Esophagus squamous epithelium (tissue), 4 donors: ENCODE data around the gene PKN3.

DNA sequence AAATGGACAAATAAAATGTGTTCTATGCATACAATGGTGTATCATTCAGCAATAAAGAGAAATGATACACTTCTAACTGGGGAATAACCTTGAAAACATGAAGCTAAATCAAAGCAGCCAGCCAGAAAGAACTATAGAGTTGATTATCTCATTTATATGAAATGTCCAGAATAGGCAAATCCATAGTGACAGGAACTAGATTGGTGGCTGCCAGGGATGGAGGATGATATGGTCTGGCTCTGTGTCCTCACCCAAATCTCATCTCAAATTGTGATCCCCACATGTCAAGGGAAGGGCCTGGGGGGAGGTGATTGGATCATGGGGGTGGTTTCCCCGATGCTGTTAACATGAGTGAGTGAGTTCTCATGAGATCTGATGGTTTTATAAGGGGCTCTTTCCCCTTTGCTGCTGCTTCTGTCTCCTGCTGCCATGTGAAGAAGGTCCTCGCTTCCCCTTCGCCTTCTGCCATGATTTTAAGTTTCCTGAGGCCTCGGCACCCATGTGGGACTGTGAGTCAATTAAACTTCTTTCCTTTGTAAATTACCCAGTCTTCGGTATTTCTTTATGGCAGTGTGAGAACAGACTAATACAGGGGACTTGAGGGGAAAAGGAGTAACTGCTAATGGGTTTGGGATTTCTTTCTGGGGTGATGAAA is 21.4 kb downstream of the EEIG1 start:
- PRO-cap = no peak
- RAMPAGE, long total RNA, 4 experiments = no peak in any of the 4 experiments

- PRO-cap = no peak
- RAMPAGE, long total RNA, 4 experiments = no peak in any of the 4 experiments
Observed at GRCh38 chr9:127975441-127976293, 5.1 kb downstream of the EEIG1 start.

DNA sequence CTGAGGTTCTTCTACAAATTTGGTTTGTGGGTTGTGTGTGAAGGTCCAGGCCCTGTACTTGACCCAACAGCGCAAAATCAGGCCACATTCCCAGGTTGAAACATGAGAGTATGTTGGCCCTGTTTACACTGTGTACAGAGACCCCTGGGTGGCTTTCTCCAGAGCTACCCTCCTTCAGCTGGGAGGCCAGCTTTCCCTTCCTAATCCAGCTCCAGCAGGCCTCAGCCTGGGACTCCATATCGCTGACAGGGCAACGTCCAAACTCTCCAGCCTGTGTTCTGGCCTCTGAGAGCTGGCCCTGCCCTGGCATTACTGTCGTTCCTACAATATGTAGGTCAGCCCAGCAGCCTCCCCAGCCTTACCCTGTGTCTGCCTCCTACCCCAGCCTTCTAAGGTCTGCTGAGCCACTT is 8.2 kb upstream of the EEIG1 start:
- PRO-cap = no peak
- RAMPAGE, long total RNA, 4 experiments = no peak in any of the 4 experiments

- PRO-cap = no peak
- RAMPAGE, long total RNA, 4 experiments = no peak in any of the 4 experiments
Observed at GRCh38 chr9:128001633-128002199, 20.9 kb upstream of the EEIG1 start.

DNA sequence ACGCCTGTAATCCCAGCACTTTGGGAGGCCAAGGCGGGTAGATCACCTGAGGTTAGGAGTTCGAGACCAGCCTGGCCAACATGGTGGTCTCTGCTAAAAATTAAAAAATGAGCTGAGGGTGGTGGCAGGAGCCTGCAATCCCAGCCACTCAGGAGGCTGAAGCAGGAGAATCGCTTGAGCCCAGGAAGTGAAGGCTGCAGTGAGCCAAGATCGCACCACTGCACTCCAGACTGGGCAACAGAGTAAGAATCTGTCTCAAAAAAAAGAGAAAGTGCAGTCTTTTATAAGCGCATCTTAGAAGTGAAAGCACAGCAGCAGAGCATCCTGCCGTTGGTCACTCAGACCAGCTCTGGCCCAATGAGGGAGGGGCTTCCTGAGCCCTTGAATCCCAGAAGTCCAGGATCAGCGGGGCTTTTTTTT is 42.5 kb downstream of the NAIF1 start:
- PRO-cap = no peak
- RAMPAGE, long total RNA, 4 experiments = no peak in any of the 4 experiments

DNA sequence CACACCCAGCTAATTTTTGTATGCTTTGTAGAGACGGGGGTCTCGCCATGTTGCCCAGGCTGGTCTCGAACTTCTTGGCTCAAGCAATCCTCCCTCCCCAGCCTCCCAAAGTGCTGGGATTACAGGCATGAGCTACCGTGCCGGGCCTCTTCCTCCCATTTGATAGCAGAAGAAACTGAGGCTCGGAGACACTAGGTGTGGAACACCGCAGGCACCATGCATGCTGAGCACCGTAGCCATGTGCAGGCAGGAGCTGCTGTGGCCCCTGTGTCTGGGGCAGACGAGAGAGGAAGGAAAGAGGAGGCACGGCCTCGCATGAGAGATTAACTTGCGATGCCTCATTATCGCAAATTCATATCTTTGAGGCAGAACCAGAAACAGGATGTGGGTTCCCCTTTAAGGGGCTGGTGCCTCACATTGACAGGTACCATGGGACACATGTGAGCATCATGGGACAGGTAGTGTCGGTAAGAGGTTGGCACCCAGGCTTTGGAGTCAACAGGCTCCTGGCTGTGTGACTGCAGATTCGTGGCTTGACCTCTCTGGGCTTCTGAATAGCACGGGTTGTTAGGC is 40.9 kb downstream of the NAIF1 start:
- PRO-cap = bidirectional peak, plus-strand start at position 457 of the sequence, minus-strand start at position 325 of the sequence
- RAMPAGE, long total RNA, 4 experiments = no peak in any of the 4 experiments

GRCh38 chr9:128069161-128069796 is 1.2 kb downstream of the SLC25A25 start:
- PRO-cap = unidirectional peak, minus-strand start at chr9:128069313; unidirectional peak, minus-strand start at chr9:128069387; unidirectional peak, minus-strand start at chr9:128069417; unidirectional peak, minus-strand start at chr9:128069446; unidirectional peak, minus-strand start at chr9:128069456
- RAMPAGE, long total RNA, 4 experiments = no peak in any of the 4 experiments

DNA sequence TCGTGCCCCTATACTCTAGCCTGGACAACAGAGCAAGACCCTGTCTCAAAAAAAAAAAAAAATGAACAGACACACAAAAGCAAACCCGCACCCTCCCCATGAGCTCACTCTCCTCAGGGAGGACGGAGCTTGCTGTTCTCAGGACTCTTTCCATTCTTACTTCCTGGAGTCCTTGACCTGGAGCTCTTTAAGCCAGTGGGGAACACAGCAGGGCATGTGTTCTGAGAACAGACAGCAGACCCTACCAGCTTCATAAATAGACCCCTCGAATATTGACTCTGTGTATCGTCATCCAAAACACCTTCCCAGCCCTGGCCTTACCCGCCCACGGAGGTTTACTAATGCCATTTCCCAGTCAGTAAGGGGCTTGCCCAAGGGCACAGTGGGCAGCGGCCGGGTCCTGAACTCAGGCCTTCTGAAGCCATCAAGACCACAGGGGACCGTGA is 11.1 kb downstream of the PTGES2 start:
- PRO-cap = no peak
- RAMPAGE, long total RNA, 4 experiments = no peak in any of the 4 experiments

GRCh38 chr9:128125042-128126403 is 2.0 kb downstream of the PTGES2 start:
- PRO-cap = no peak
- RAMPAGE, long total RNA, 4 experiments = no peak in any of the 4 experiments

GRCh38 chr9:128160492-128160753 is 358 bp downstream of the BBLN start:
- PRO-cap = no peak
- RAMPAGE, long total RNA, 4 experiments = no peak in any of the 4 experiments

DNA sequence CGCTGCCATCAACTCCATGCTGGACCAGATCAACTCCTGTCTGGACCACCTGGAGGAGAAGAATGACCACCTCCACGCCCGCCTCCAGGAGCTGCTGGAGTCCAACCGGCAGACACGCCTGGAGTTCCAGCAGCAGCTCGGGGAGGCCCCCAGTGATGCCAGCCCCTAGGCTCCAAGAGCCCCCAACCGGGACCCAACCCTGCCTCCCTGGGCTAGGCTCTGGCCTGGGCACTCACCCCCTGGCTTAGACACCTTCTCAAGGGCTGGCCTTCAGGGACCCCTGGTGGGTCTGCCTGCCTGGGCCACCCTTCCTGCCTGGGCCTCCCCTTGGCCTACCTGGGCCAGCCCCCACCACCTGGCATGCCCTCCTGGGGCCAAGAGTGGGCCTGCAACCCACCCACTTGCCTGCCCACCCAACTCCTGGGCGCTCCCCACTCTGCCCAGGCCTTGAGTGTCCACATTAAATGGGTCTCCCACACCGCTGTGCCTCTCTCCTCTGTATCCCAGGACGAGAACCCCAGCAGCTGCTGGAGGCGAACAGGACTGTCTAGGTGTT is 3.5 kb downstream of the BBLN start:
- PRO-cap = no peak
- RAMPAGE, long total RNA, 4 experiments = start-site peak on the minus strand in 1 of 4 experiments, centred at position 175 of the sequence, 6 reads per replicate

DNA sequence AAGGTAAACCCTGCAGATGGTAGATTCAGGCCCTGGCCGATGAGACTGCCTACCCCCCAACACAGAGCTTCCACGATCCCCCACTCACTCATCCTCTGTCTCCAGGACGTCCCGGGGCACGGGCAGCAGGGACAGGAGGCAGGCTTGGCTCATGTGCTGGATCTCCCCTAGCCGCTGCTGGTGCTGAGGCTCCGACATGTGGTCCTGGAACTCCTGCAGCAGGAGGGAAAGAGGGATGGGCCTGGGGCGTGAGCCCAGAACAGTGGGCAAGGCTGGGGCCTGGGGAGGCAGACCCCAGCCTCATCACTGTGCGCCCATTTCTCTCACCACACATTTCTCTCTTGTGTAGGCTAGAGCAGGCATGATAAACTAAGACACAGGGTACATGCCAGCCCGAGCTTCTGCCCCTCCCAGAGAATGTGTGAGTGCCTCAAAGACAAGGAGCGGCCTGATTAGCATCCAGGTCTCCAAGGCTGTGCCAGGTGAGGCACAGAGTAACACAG is 15.1 kb downstream of the CIZ1 start:
- PRO-cap = no peak
- RAMPAGE, long total RNA, 4 experiments = no peak in any of the 4 experiments

GRCh38 chr9:128254897-128255653 is 20.7 kb downstream of the GOLGA2 start:
- PRO-cap = no peak
- RAMPAGE, long total RNA, 4 experiments = no peak in any of the 4 experiments

DNA sequence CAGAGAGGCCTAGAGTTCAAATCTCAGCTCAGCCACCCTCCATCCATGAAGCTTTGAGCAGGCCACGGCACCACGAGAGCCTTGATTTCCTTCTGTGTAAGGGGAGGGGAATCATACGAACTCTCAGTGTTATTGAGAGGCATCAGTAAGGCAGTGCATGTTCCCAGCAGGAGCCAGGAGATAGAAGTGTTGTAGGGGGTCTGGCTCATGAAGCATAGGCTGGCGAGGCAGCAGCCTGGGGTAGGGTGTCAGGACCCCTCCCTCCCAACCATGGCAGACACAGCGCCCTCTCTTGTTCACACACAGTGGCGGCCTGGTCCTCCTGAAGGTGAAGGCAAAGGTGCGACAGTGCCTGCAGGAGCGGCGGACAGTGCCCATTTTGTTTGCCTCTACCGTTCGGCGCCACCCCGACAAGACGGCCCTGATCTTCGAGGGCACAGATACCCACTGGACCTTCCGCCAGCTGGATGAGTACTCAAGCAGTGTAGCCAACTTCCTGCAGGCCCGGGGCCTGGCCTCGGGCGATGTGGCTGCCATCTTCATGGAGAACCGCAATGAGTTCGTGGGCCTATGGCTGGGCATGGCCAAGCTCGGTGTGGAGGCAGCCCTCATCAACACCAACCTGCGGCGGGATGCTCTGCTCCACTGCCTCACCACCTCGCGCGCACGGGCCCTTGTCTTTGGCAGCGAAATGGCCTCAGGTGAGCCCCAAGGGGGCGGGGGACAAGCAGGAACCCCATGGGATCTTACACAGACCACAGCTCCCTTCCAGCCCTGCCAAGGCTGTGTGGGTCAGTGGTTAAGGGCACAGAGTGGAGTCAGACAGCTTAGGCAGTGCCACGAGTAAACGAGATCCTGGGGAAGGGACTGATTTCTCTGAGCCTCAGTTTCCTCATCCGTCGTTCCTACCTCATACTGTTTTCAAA is 4.8 kb downstream of the SLC27A4 start:
- PRO-cap = no peak
- RAMPAGE, long total RNA, 4 experiments = start-site peak on the plus strand in 1 of 4 experiments, centred at position 492 of the sequence, 79 reads per replicate

DNA sequence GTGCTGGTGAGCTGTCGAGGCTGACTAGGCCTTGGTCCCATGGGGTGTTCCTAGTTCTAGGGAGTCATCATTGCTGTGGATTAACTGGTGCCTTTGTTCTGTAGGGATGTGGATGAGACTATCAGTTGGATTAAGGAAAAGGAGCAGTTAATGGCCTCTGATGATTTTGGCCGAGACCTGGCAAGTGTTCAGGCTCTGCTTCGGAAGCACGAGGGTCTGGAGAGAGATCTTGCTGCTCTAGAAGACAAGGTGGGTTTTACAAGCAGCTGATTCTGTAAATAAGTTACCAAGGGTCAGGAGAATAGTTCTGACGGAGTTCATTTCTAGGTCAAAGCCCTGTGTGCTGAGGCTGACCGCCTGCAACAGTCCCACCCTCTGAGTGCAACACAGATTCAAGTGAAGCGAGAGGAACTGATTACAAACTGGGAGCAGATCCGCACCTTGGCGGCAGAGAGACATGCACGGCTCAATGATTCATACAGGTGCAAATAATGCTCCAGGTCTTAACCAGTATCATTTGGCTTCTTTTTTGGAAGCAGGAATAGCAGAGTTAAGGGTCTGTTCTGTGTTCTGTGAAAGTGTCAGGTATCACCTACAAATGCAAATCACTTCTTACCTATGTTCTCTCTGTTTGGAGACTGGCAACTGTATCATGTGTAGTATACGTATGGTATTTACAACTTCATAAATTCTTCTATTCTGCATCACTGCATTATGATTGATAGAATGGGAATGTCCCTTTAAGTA is 24.8 kb downstream of the SPTAN1 start:
- PRO-cap = no peak
- RAMPAGE, long total RNA, 4 experiments = no peak in any of the 4 experiments

DNA sequence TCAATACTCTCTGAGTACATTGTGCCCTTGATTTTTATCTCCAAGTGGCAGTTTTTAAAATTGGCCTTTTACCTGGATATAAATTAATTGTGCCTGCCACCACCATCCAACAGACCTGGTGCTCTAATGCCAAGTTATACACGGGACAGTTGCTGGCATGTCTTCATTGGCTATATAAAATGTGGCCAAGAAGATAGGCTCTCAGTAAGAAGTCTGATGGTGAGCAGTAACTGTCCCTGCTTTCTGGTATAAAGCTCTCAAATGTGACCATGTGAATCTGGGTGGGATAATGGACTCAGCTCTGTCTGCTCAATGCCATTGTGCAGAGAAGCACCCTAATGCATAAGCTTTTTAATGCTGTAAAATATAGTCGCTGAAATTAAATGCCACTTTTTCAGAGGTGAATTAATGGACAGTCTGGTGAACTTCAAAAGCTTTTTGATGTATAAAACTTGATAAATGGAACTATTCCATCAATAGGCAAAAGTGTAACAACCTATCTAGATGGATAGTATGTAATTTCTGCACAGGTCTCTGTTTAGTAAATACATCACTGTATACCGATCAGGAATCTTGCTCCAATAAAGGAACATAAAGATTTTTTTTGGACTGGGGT is 6.4 kb upstream of the PKN3 start:
- PRO-cap = no peak
- RAMPAGE, long total RNA, 4 experiments = no peak in any of the 4 experiments

GRCh38 chr9:128697304-128698038 is 4.8 kb upstream of the PKN3 start:
- PRO-cap = no peak
- RAMPAGE, long total RNA, 4 experiments = no peak in any of the 4 experiments

DNA sequence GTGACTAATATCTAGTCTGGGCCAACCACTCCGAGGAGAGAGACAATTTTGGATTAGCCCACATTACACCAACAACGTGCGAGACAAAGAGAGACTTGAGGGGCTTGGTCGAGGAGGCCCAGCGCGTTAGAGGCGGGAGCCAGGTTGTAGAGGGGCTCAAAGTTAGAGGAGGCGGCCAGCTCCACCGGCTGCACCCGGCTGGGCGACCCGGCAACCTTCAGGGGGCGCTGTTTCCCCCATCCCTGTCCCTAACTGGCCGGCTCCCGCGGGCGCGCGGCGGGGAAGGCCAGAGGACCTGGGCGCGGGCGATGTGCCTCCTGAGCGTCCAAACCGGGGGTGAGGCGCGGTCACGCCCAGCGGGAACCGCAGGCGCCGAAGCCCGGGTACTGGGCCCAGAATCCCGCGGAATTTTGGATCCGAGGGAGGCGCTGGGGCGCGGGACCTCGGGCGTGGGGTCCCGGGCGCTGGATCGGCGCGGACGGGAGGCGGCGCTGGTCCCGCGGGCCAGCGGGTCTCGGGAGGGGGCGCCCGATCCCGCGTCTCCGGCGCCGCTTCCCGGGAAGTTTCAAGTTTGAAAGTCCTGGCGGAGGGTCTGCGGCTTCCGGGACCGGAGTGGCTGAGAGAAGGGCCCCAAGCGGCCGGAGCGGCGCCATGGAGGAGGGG is at the start of gene PKN3:
Gene PKN3 (plus strand): TSS at position 239 of the 663 bp plus-strand sequence.
- PRO-cap = unidirectional peak, plus-strand start at position 245 of the sequence
- RAMPAGE, long total RNA, 4 experiments = no peak in any of the 4 experiments

- PRO-cap = no peak
- RAMPAGE, long total RNA, 4 experiments = no peak in any of the 4 experiments
Observed at GRCh38 chr9:128722589-128723390, 1.1 kb downstream of the ZDHHC12 start.

- PRO-cap = no peak
- RAMPAGE, long total RNA, 4 experiments = no peak in any of the 4 experiments
Observed at GRCh38 chr9:128762723-128763537, 8.8 kb downstream of the ZER1 start.